ENCODE measurements around the genes AGBL5, MPV17, GTF3C2 and SUPT7L.

- PRO-cap: no peak
Observed at GRCh38 chr2:26463518-26463987, 61.8 kb downstream of the DRC1 start.

- PRO-cap: unidirectional peak, plus-strand start at chr2:26846521
Observed at GRCh38 chr2:26846396-26846641, 1.6 kb upstream of the DPYSL5 start.

DNA sequence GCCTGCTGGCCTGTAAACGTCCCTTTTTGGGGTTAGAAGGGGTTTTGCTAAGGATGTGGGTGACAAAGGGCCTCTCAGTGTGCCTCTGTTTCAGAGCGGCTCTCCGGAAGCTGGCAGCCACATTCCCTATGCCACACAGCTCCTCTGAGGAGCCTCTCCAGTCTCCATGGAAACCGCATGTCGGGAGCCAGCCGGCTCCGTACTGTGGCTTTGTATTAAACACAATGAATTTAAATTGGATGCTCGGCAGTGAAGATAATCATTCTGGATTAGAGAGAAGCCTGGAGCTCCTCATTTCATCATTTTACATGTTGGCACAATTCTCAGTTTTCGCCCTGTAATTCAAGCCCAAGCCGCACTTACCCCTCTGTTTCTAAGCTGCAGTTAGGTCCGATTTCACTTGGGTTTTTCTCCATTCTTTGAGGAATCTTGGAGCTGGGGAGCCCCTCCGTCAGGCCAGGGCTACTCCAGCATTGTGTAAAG is 57.9 kb upstream of the MAPRE3 start:
- PRO-cap: bidirectional peak, plus-strand start at position 415 of the sequence, minus-strand start at position 130 of the sequence

DNA sequence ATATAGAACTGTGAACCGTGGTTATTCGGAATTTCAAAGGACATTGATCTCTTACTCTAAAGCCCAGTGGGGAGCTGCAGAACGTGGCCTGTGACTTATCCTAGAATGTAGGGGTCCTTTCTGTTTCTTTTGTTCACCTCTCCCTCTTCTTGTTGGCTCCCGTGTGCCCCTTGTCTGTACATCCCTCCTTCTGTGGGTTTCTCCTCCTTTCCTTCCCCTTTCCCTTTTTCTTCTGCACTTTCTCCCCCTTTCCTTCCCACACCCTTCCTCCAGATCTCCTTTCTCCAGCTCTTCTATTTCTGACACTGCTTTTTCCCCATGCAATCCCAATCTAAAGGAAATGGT is 35.5 kb upstream of the MAPRE3 start:
- PRO-cap: no peak

- PRO-cap: no peak
Observed at GRCh38 chr2:26974252-26974722, 3.9 kb downstream of the MAPRE3 start.

- PRO-cap: no peak
Observed at GRCh38 chr2:27023884-27024565, 8.7 kb upstream of the TMEM214 start.

DNA sequence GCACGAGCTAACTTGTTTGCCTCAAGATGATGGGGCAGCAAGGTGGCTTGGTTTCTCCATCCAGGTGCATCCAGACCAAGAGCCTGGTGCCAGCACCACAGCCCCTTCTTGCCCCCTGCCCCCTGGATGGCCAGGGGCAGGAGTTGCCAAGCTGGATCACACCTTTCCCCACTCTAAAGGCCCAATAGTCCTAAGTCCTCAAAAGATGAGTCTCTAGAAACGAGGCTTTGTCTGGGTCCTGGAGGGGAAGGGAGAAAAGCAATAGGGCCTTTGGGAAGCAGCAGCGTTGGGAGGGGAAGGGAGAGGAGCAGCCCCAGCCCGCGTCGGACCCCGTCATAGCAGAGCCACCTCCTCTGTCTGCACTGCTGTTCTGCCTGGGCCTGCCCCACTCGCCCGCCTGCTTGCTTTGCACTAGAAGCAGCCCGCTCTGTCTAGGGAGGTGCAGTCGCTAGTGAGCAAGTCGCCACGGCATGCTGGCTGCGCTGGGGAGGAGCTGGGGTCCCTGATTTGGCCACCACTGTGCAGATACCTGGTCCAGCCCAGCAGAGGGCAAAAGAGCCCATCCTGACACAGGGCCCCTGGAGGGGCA is 8.1 kb upstream of the TMEM214 start:
- PRO-cap: no peak

DNA sequence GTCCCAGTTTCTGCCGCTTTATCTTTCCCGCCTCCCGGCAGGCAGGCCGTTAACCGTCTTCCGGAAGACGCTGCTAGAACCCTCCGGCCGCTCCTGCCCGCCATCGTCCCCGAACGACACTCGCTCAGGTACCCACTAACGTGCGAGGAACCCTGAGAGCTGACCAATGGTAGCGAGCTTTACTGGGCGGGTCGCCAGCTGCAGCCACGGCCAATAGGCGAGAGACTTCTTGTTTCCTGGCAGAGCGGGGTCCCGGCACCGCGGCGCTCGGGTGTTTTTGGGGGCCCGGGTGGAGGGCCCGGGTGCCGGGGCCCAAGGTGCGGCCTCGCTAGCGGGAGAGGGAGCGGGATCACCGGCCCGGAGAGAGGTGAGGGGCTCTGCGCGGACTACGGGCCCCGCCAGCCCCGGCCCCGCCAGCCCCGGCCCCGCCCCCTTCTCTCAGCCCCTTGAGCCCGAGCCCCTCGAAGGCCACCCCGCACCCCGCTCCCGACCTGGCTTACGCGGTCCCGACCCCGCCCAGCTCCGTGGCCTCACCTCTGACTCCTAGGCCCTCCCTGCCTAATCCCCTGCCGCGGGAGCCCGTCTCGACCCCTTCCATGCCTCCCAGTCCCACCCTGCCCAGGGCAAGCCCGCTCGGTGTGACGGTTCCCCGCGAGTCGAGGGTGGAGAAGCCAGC is at the start of gene AGBL5:
AGBL5 (plus strand) TSS at position 242 of the 676 bp plus-strand sequence.
- PRO-cap: bidirectional peak, plus-strand start at position 242 of the sequence, minus-strand start at position 122 of the sequence

DNA sequence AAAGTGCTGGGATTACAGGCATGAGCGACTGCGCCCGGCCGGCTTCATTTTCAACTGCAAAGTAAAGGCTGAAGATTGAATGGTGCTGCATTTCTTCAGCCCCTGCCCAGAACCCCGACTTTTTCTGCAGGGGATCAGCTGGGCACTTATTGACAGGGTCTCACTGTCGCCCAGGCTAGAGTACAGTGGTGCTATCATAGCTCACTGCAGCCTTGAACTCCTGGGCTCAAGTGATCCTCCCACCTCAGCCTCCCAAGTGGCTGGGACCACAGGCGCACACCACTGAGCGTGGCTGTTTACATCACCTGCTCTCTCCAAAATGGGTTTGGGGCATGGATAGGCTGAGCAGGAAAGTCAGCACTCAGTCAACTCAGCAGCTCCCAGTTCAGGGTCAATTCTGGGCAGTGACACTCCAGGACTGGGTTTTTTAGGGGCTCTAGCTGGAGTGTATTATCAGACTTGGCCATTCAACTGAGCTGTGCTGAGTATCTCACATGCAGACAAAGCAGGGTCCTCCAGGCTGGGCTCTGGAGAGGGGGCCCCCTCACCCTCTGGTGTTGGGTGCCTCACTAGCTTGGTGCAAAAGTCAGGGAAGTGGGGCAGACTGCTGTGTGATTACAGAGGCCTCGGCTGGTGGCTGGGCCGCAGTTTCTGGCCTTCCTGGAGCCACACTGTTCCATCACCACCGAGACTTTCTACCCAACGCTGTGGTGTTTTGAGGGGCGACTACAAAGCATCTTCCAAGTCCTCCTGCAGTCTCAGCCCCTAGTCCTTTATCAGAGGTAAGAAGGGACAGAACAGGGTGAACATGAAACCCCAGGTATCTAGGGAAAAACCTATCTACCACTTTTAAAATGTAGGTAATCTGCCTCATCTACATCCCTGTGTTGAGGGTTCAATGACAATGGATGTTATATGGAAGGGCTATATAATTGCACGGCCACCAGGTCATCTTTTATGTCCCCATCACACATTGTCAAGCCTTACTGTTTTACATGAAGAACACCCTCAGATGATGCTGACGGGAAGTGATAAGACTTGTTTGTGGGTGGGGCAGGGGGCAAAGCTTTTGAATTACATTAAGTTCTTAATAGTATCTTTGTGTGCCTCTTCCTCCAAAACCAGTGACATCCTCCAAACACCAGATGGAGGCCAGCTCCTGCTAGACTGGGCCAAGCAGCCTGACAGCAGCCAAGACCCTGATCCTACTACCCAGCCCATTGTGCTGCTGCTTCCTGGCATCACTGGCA is 4.6 kb downstream of the ABHD1 start:
- PRO-cap: no peak

DNA sequence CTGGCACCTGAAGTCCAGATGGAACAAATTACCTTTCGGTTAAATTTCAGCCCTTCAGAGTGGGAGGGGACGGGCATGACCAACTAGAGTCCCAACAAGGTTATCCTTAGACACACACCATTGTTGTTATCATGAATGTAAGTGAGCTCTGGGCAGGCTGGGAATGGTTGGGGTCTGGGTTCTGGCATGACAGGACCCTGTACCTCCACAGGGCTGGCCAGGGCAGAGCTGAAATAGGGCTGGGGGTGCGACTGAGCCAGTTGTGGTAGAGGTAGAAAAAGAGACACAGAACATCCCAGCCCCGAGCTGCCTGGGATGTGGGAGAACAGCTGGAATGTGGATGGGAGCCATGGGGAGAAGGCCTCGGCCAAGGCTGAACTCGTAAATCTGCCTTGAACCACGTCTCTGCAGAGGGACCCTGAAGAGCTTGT is 5.5 kb downstream of the TCF23 start:
- PRO-cap: no peak

GRCh38 chr2:27322903-27323940 is at the start of gene MPV17:
MPV17 (minus strand) TSS chr2:27323097.
- PRO-cap: bidirectional peak, plus-strand start at chr2:27323132, minus-strand start at chr2:27323070; bidirectional peak, plus-strand start at chr2:27323385, minus-strand start at chr2:27323386; bidirectional peak, plus-strand start at chr2:27323780, minus-strand start at chr2:27323583

DNA sequence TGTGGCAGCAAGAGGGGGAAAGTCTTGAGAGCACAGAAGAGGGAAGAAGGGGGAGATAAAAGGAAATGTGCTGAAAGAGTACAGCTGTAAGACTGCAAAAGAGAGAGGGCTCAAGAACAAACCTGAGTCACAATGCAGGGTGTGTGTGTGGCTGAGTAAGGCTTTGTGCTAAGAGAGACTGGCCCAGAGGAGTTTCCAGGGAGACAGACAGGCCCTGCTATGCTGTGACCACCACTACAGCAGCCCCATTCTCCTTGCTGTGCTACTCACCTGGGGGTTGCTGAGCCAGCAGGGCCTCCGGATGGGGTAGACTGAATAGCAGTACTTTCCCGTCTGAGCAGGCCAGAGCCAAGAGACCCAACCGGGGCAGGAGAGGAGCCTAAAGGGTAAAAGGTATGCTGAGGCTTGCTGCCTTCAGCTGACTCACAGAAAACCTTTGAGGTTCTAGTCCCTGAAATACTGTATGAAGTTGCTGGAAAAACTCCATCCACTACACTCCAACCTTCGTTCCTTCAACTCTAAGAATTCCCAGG is 12.5 kb upstream of the MPV17 start:
- PRO-cap: no peak

- PRO-cap: bidirectional peak, plus-strand start at chr2:27356830, minus-strand start at chr2:27356764; bidirectional peak, plus-strand start at chr2:27357035, minus-strand start at chr2:27357289
Observed at GRCh38 chr2:27356627-27357476, at the start of gene GTF3C2. GTF3C2 (minus strand) TSS chr2:27356764.

- PRO-cap: no peak
Observed at GRCh38 chr2:27378638-27379595, 1.6 kb downstream of the ZNF513 start.

DNA sequence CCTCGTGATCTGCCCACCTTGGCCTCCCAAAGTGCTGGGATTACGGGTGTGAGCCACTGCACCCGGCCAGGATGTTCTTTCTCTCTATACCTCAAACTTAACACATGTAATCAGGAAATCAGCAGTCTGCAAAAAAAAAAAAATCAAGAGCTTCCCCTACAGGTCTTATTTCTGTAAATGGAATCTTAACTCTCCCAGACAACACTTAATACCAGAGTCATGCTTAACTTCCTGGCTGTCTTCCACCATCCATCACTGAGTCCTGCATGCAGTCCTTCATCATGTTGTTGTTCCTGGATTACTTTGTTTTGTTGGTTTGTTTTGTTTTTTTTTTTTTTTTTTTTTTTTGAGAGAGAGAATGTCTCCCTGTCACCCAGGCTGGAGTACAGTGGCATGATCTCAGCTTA is 11.4 kb upstream of the ZNF513 start:
- PRO-cap: no peak

DNA sequence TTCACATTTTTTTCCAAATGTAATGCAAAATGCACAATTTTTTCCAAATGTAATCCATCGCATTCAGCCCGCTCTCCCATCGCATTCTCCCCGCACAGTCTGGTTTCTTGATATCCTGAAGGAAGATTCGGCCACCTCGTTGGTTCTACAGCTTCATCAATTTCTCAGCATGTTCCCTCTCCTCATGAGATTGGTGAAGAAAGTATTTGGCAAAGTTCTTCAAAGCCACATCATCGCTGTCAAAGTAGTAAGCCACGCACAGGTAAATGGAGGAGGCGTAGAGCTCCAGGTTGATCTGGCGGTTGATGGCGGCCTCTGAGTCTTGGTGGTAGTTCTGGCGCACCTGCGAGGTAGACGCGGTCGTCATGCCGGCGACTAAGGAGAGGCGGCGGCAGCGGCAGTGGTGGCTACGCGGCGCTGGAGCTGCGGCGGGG is 12.5 kb upstream of the ZNF513 start:
- PRO-cap: no peak

- PRO-cap: no peak
Observed at GRCh38 chr2:27629149-27629428, 239 bp downstream of the GPN1 start.

GRCh38 chr2:27663265-27664051 is at the start of gene SUPT7L:
SUPT7L (minus strand) TSS chr2:27663614.
- PRO-cap: bidirectional peak, plus-strand start at chr2:27663889, minus-strand start at chr2:27663591

DNA sequence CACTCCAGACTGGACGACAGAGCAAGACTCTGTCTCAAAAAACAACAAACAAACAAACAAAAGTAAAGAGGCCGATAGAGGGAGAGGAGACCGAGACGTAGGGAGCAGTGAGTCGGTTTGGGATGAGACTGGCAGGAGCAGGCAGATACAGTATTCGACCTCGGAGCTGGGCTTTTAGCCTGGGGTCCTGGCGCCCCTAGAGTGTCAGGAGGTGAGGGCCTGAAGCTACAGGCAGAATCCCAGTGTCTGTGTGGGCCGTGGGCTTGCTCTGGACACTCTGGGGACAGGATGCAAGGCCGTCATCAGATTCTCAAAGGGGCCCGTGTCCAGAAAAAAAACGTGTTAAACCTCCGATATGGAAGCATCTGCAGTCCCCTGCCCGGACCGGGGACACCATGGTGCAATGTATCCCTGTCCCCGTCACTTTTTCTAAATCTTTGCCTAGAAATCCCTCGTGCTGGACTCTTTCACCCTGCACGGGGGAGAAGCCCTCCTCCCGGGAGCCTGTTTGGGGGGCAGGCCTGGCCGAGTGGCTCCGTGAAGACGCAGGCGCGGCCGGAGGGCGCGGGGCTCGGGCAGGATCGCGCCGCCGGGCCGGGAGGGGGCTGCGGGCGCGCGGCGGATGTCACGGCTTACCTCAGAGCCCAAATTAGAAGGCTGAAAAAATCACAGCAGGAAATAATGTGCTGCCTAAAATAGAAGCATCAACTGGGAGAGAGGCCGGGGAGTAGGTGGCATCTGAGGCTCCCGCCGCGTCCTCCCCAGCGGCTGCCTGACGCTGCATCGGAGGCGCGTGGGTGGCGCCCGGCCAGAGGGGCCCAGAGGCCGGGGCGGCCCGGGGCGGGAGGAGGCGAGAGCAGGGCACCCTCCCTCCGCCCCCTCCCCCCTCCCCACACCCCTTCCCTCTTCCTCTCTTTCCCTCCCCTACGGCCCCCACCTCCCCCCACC is 51.5 kb downstream of the SLC4A1AP start:
- PRO-cap: no peak

GRCh38 chr2:27730216-27730755 is 41.2 kb upstream of the MRPL33 start:
- PRO-cap: no peak

Measured in A673 (cell line).